ENCODE results near the genes DPPA2 and NECTIN3.

GRCh38 chr3:107068934-107069359, 308.3 kb upstream of the CCDC54 start:
- PRO-cap: no peak

DNA sequence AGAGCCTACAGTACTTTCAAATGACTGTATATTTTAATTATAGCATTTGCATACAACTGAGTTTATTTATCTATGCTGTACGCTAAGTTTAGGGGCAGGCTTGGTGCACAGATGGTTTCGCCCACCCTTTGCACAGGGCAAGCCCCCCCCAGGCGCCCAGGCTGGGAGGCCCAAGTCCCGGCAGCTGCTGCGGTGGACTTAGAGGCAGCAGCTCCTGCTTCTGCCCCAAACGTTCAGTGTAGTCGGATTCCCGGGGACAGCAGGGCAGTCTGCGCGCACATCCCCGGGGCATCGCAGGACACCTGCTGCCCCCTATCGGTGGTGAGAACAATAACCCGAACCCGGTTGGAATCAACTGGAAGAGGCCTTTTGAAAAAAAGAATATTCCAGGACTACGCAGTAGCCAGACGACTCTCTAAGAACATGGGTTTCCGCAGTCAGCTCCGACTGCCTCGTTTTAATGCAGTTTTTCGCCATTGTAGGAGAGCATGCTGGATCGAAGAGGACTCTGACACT, 52.6 kb downstream of the CCDC54 start:
- PRO-cap: bidirectional peak, plus-strand start at position 397 of the sequence, minus-strand start at position 238 of the sequence

DNA sequence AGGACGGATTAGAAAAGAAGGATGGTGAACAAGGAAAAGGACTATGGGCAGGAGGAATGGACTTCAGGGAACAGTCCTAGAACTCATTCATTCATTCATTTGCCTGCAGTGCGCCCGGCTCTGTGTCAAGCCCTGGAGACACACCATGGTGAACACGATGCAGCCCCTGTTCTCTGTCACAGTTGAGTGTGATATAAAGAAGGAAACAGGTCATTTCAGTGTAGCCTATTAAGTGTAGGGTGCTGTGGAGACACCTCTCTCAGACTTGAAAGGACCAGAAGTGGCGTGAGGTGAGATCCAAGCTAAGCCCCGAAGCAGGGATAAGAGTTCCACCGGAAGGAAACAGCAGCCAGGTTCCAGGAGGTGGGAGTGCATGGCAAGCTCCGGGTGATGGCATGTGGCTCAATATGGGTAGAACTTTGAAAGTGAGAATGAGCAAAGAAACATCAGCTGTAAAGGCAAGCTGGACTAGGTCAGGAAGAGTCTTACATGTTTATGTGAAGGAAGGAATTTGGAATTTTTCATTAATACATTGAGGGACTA, 176.2 kb downstream of the BBX start:
- PRO-cap: no peak

GRCh38 chr3:107904670-107905152, 186.1 kb downstream of the CD47 start:
- PRO-cap: no peak

DNA sequence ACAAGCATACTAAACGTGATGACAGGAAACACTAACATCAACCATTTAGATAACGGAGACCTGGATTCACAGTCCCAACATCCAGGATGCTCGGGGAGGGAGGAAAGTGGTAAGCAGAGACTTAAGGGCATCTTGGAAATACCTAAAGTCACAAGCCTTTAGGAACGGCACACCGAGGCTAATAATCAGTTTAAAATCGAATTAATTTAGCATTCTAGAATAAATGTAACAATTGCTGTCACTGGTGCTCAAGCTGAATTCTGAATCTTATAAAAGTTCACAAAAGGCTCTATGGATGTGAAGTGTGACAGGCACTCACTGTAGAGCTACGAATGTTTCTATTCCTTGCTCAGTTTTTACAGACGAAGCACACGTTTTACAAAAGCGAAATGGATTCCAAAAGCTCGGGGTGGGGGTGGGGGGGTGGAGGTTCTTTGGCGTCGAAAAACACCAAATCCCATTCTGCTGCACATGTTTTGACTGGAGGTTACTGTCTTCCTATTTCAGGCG, 1.2 kb downstream of the CD47 start:
- PRO-cap: no peak

DNA sequence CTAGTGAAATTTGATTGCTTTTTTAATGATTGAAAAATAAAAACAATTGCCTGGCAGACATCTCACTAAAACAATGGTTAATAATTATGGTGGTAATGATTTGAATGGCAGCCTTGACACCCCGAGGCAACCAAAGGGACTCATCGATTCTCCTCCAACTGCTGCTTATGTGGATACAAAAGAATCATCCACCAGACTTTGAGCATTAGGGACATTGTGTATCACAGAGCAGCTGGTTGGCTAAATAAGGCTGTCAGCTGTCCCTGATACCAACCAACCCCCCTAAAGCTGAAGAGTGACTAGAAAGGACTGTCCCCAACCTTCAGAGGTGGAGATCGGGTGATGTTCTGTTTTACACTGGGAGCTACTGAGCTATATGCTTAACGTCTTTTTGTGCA, 1.7 kb upstream of the CD47 start:
- PRO-cap: no peak

GRCh38 chr3:108136204-108137393, 45.8 kb upstream of the CD47 start:
- PRO-cap: no peak

DNA sequence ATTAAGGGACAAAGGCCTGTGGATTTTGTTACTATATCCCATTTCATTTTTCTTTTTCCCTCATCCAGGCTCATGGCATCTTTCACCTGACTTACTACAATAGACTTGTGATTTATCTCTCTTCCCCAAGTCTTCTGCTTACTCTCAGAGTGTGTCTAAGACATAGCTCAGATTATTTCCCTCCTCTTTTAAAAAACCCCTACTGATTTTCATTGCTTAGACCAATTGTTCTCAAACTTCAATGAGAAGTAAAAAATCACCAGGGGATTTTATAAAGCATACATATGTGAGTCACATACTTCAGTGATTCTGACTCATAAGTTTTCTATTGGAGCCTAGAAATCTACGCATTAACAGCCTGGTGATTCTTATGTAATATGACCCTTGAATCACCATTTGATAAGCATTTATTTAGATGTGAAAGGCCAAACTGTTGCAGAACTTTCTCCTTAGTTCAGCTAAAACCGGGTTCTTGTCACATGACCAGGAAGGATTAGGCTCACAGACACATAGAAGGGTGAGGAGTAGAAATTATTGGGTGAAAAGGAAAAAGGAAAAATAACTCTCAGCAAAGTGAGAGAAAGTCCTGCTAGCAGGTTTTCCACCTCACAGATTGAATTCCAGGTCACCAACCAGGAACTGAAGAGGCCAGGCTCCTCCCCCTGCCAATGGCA, 40.8 kb downstream of the TRAT1 start:
- PRO-cap: no peak

- PRO-cap: no peak
Measured at GRCh38 chr3:109081786-109082249, 36.1 kb downstream of the MORC1 start.

GRCh38 chr3:109316092-109316978, at the start of gene DPPA2:
Gene DPPA2 (minus strand): TSS chr3:109316517.
- PRO-cap: no peak

GRCh38 chr3:109355584-109356063, 18.3 kb upstream of the DPPA4 start:
- PRO-cap: no peak

- PRO-cap: bidirectional peak, plus-strand start at chr3:111071825, minus-strand start at chr3:111071386
Measured at GRCh38 chr3:111071466-111072221, at the start of gene NECTIN3. Gene NECTIN3 (plus strand): TSS chr3:111071816.

- PRO-cap: no peak
Measured at GRCh38 chr3:111073103-111073638, 1.6 kb downstream of the NECTIN3 start.

DNA sequence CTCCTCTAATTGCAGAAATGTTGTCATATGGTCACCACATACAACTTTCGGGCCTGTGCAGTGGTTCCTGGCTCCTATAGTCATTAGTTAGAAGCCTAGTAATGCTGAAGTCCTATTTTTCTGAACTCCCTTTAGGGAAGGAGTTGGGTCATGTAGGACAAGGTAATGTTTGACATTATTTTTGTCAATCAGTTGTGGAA, 59.2 kb downstream of the PLCXD2 start:
- PRO-cap: no peak

GRCh38 chr3:111737783-111738220, 63.3 kb downstream of the PLCXD2 start:
- PRO-cap: unidirectional peak, plus-strand start at chr3:111737953

GRCh38 chr3:111807770-111808345, 51.2 kb upstream of the PHLDB2 start:
- PRO-cap: no peak

DNA sequence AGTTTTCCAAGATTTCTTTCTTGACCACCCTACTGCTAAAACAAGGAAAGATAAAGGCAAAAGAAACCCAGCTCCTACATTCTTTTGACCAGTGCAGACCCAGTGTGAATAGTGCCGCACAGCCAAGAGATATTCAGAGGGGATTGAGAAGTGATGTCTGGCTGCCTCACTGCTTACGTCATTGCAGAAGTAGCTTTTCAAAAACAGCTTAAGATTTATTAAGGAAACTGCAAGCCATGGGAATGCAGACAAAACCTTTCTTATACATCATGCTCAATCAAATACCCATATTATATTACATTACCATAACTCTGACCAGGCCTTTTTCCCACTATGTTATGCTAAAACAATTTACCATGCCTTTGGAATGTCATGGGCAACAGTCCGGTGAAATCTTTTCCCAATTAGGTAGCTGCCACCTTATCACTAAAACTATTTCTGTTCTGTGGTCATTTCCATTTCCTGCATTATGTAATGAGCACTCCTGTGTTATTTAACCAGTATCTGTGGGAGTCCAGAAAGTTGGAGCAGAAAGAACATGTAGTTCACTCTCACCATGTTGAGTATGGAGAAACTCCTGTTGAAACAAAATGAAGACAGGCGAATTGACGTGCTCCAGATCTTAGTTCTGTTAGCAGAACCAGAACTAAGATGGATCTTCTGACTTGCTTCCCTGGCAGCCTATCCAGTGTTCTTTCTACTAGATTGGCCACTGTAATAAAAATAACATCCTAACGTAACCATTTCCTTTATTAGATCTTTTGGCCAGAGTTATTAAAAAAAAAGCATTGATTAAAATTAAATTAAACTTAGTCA, 6.1 kb downstream of the PHLDB2 start:
- PRO-cap: no peak

DNA sequence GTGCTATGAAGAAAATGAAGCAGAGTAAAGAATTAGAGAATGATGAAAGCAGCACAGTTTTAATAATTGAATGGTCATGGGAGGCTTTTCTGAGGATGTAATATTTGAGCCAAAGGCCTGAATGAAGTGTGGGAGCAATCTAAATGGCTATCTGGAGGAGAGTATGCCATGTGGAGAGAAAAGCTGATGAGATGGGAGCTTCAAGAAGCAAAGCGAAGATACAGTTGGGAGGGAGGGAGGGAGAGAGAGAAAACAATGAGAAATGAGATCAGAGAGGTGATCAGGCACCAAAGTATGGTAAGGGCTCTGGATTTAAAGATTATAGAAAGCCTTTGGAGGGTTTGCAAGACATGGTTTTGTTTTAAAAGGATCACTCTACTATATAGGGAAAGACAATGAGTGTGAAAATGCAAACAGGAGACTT, 6.8 kb downstream of the ABHD10 start:
- PRO-cap: no peak

DNA sequence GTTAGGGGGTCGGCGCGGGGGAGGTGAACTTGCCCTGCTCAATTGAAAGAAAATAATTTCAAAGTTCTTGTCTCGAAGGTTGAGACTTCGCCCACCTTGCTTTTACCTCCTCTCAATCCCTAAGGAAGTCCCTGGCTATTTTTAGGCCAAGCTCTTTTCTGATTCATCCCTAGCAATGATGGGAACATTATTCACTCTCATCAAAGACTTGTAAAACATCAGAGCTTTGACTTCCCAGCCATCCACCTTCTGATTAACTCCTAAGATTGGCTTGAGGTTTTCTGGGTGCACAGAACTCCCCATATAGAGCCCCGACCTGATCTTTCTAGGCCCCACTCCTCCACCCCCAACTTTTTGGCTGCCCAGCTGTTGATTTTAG, 971 bp downstream of the C3orf52 start:
- PRO-cap: no peak

DNA sequence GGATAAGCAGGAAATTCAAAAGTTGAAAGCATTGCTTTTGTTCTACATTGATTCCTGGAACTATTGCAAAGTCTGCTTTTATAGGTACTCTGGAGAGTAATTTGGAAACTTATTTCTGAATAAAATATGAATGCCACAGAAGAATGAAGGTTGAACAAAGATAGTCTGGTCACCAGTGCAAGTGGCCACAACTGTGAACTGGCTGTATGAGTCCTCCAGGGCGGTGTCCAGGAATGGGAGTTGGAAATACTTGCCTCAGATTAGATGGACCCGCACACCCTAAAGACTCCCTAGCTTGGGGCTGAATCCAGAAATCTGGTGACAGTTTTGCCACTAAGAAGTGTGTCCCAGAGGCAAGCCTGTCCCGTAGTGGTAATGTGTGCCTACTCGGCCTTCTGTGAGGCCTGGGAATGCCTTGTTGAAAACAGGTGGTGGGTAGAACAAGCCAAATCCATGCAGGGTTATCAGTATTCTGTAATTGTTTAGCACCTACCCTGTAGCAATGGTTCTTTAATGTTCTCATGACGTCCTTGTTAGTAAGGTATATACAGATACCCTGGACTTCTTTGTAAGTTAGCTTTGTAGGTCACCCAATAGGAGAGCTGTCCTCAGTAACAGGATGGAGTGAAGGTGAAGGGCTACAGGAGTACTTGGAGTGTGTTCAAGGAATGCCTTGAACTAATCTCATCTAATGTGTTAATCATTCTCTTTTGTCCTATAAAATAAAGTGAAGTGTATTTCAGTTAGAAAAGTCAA, 1.5 kb downstream of the C3orf52 start:
- PRO-cap: no peak